ENCODE measurements around the genes SAP30 and WDR17.

DNA sequence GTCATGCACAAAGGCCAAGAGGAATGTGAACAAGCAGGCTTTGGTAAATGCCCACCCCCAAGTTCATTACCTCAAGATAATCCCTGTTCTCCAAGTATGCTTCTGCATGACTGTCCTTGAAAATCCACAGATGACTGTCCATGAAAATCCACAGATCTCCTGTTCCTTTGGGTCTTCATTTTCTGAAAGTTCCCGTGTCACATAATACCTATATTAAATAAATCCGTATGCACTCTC lies 83.6 kb downstream of the MFAP3L start:
- PRO-cap = no peak

DNA sequence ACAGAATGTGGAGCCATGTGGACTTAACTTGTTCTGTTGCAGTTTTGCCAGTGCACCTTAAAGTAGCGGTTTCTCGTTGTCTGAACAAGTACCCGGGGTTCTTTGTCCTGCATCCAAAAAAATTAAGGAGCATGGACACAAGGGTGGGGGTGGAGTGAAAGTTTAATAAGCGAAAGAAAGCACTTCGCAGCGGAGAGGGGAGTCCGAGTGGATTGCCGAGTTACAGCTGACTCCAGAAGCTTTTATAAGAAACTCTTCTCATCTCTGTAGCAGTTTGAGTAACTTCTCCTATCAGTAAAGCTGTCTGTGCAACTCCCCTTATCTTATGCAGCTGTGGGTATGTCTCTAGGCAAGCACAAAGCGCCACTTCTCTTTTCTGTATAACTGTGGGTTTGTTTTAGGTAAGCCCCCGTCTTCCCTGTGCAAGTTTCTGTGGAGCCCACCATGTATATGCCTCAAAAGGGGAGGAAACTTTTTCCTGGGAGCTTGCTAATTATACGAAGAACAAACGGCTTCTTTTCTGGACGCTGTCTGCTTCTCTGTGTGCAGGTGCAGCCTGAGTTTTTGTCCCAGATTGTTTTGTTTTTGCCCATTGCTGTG lies 52.2 kb downstream of the HMGB2 start:
- PRO-cap = no peak

DNA sequence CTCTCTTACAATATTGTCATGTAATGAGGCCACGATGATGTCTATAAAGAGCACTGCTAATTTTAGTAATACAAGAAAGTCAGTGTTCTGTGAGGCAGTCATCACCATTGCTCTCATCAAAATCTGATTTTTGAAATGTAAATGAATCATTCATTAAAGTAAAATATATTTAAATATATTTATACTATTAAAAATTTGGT lies 15.5 kb downstream of the HMGB2 start:
- PRO-cap = no peak

DNA sequence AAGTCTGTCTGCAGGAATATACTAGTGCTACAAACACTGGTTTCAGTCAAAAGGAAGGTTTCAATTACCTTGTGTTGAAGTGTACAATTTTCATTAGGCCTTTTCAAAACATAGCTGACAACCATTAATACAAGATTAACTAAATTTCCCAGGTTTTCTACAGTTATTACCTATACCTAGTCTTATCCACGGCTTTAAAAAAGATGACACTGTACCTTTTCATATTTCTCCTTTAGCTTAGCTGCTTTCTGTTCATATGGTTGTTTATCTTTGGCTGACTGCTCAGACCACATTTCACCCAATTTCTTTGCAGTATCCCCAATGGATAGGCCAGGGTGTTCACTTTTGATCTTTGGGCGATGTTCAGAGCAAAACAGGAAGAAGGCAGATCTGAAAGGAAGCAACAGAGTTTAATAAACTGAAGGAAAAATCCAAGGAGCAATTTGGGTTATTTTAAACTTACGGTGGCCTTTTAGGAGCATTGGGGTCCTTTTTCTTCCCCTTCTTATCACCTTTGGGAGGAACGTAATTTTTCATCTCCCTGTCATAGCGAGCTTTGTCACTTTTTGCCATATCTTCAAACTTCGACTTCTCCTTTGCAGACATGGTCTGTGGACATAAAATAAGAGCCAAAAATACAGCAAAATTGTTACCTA lies 1.4 kb downstream of the HMGB2 start:
- PRO-cap = unidirectional peak, plus-strand start at position 387 of the sequence

- PRO-cap = bidirectional peak, plus-strand start at chr4:173370954, minus-strand start at chr4:173370698
These were observed at the start of gene SAP30 for GRCh38 chr4:173370773-173371728. TSS of gene SAP30 (plus strand) at chr4:173370954.

DNA sequence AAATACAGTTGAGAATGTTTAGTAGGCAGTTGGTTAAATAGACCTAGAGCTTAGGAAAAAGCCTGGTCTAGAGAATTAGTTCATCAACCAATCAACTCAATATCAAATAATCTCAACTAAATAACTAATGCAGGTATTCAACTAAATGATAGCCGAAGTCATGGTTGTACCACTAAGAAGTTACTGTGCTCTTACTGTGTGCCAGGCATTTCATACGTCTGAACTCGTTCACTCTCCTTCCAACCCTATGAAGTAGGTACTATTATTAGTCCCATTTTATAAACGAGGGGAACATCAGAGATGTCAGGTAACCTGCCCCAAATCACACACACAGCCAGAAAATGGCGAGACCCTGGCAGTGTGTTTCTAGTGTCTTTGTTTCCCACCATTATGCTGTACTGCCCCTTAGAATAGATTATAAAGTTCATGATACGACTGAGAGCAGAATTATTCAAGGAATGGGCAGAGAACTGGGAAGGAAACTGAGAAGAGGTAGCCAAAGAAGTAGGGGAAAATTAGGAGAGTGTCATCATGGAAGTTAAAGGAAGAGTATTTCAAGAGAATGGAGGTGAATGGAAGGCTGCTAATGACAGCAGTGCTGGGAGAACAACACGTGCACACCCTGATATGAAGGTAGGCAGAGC lies 1.7 kb upstream of the SCRG1 start:
- PRO-cap = no peak

- PRO-cap = no peak
These were observed 17.2 kb upstream of the SCRG1 start for GRCh38 chr4:173415935-173416646.

GRCh38 chr4:173505824-173506351 lies 24.1 kb downstream of the HAND2 start:
- PRO-cap = no peak

DNA sequence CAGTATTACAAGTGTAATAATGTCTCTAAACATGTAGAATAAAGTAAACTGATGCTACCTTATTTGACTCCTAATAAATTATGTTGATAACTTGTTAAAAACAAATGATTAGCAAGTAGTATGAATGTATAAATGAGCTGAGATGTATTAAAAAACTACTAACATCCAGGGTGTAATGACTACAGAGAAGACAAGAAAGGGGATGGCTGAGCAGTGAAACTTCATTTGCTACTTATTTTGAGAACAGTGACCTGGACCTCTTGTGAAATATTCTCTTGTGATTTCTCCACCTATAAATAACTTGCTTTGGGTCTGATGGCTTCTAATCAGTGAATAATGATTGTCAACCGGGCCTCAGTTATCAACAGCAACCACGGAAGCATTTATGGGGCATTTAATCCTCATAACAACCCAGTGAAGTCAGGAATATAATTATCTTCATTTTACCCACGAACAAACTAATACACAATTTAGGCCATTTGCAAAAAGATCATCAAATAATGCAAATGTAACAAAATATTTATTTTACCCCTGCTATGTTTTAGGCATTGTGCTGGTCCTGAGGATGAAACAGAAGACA lies 154.2 kb upstream of the HAND2 start:
- PRO-cap = no peak

- PRO-cap = unidirectional peak, minus-strand start at chr4:173744176
These were observed 213.9 kb upstream of the HAND2 start for GRCh38 chr4:173743978-173744280.

DNA sequence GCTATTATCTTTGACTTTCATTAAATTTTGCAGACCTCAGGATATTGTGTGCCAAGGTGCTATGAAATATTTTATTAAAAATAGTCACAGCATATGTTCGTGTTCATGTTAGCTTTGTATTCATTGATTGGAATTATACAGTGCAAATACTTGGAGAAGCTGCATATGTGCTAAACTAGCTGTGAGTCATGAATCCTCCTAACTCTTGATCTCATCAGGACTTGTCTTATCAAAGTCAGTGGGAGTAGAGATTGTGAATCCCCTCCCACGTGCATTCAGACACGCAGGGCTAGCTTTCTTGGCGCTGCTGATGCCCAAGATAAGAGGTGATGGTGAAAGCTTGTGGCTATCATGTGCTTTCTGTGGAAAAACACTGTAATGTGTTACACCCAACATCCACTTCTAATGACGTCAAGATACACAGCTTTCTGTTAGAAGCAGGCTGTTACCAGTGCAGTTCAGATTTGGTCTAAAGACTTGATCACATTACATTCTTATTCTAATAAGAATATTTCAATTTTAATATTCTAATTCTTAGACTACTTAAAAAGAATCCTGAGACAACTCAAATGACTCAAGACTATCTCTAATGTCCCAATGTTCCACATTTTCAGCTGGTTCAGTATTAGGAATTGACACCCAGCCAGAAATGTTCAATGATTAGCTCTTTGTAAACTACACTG lies 348.7 kb upstream of the HAND2 start:
- PRO-cap = no peak

- PRO-cap = no peak
These were observed 358.1 kb downstream of the FBXO8 start for GRCh38 chr4:173925304-173925821.

GRCh38 chr4:173989082-173989398 lies 294.4 kb downstream of the FBXO8 start:
- PRO-cap = no peak

DNA sequence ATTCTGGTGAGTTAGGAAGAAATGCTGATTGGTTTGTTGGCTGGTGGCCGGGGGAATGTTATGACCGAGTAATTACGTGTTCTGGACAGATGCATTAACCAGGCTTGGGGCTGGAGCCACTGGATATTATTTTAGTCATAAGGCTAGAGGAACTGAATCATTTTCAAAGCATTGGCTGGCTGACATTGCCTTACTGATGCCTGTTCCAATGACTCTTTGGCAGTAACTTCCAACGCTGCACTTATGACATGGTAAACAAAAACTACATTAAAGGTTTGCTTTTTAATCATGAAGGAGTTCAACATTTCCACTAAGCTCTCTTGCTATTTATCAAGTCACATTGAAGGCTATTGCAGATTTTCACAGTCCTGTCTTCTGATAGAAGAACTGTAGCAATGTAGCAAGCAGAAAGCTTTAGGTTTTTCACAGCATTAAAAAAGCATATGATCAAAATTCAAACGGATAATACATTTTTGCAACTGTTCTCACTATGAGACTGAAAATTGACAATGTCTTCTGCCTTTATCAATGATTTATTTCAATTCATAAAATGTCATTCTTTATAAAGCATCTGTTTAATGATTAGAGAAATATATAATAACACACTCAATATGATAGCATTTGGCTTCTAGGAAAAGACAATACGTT lies 84.4 kb downstream of the FBXO8 start:
- PRO-cap = no peak

DNA sequence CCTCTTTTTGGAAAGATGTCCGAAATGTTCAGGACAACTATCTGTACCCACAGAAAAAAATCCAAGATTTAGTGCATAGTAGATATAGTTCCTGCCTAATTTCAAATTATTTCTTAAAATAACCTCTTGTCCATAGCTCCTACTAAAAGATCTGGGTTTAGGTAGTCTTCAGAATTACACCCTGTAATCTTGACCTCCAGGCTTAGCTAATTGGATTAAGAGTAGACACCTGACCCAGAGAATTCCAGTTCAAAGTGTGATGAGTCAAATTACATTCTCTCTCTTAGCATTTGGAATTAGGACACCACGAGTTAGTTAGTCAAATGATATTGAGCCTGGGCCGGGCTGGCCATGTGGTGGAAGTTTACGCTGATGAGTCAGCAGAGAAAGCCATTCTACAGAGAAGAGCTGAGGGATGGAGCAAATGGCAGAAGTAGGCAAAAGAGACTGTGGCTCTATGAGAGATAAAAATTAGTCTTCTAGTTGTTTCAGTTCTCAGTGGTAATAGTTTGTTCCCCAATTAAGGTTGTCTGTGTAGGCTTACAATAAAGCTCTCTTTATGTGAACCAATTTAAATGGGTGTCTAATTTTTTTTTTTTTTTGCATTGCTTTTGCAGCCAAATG lies 31.0 kb downstream of the CEP44 start:
- PRO-cap = no peak

GRCh38 chr4:174461758-174462085 lies 60.6 kb downstream of the HPGD start:
- PRO-cap = no peak

- PRO-cap = bidirectional peak, plus-strand start at chr4:176065877, minus-strand start at chr4:176065728
These were observed at the start of gene WDR17 for GRCh38 chr4:176065495-176066819. TSS of gene WDR17 (plus strand) at chr4:176065841.

GRCh38 chr4:176090090-176090430 lies 24.4 kb downstream of the WDR17 start:
- PRO-cap = no peak

DNA sequence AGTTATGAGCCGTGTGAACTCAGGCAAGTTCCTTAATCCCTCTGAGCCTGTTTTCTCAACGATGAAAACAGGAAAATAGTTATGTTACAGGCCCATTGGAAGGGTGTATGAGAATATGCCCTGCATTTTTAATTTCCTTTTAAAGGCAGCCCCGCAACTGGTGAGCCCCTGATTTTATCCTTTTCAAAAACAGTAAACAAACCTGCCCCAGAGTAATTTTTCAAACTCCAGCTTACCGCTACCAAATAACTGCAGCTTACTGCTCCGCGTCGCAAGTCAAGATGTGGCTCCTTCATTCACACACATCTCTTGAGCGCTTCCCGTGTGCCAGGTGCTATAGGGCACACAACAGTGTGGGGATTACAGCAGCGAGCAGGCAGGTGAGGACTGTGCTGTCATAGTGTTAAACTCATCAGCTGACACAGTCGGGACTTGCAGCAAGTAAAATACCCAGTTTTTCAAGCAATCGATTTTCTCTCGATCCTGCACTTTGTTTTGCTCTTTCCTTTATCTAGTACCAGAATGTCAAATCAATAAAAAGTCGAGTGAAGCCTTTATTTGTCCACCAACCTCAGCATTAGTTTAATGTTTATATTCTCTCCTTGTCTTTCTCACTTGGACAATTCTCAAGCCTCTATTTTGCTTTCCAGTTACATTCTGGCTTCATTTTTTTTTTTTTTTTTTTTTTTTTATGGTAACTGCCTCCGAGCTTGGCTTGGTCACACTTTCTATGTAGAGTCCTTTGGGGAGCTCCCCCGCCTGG lies 8.2 kb upstream of the ASB5 start:
- PRO-cap = no peak

DNA sequence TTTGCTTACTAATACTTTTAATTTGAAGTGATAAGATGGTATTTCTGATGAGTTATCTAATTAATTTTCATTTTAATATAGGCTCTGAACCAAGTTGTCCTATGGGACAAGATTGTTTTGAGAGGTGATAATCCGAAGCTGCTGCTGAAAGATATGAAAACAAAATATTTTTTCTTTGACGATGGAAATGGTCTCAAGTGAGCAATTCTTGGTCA lies 7.2 kb downstream of the SPCS3 start:
- PRO-cap = no peak

All from pulmonary lymph node (tissue), 1 donor.